Heart left ventricle (tissue), 7 donors: ENCODE results near the genes CAMSAP3 and TRAPPC5.

GRCh38 chr19:6414793-6416169, 9.3 kb downstream of the KHSRP start:
- PRO-cap, 6 experiments: no peak in any of the 6 experiments
- RAMPAGE, long total RNA, 2 experiments: no peak in any of the 2 experiments
- RRBS: 87% methylated on average over 16 of the region's 79 CpGs

- PRO-cap, 6 experiments: peak in 1 of 6 experiments; most common plus-strand start chr19:6476855 (in 1)
- RAMPAGE, long total RNA, 2 experiments: no peak in any of the 2 experiments
- RRBS: 10% methylated on average over 7 of the region's 58 CpGs
Measured at GRCh38 chr19:6475960-6477140, 5.2 kb downstream of the DENND1C start.

- PRO-cap, 6 experiments: no peak in any of the 6 experiments
- RAMPAGE, long total RNA, 2 experiments: no peak in any of the 2 experiments
- RRBS: no CpG with 5 or more reads among the region's 10 CpGs
Measured at GRCh38 chr19:6489323-6489764, 7.8 kb upstream of the DENND1C start.

- PRO-cap, 6 experiments: no peak in any of the 6 experiments
- RAMPAGE, long total RNA, 2 experiments: no peak in any of the 2 experiments
- RRBS: no CpG with 5 or more reads among the region's 15 CpGs
Measured at GRCh38 chr19:6527976-6528707, 2.7 kb upstream of the TNFSF9 start.

- PRO-cap, 6 experiments: no peak in any of the 6 experiments
- RAMPAGE, long total RNA, 2 experiments: no peak in any of the 2 experiments
- RRBS: no CpG with 5 or more reads among the region's 27 CpGs
Measured at GRCh38 chr19:6706793-6707337, 13.6 kb downstream of the C3 start.

- PRO-cap, 6 experiments: no peak in any of the 6 experiments
- RAMPAGE, long total RNA, 2 experiments: no peak in any of the 2 experiments
- RRBS: 33% methylated on average over 5 of the region's 22 CpGs
Measured at GRCh38 chr19:6713765-6714625, 6.5 kb downstream of the C3 start.

DNA sequence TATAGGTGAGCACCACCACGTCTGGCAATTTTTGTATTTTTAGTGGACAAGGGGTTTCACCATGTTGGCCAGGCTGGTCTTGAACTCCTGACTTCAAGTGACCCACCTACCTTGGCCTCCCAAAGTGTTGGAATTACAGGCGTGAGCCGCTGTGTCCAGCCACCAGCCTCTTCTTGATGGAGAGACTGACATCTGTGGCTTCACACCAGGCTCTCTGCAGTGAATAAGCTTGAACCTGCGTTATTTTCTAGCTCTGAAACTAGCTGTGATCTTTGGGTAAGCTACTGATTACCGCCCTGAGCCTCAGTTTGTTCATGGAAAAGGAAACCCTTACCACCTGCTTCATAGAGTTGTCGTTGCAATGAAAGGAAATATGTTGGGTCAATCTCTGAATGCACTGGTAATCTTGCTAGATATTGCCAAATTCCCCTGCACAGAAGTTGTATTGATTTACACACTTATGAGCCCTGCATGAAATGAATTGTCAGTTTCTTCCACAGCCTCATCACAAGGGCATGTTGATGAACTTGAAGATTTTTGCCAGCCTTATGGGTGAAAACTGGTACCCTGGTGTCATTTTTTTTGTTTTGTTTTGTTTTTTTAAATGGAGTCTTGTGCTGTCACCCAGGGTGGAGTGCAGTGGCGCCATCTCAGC, 1.9 kb upstream of the C3 start:
- PRO-cap, 6 experiments: no peak in any of the 6 experiments
- RAMPAGE, long total RNA, 2 experiments: no peak in any of the 2 experiments
- RRBS: no CpG with 5 or more reads among the region's 7 CpGs

DNA sequence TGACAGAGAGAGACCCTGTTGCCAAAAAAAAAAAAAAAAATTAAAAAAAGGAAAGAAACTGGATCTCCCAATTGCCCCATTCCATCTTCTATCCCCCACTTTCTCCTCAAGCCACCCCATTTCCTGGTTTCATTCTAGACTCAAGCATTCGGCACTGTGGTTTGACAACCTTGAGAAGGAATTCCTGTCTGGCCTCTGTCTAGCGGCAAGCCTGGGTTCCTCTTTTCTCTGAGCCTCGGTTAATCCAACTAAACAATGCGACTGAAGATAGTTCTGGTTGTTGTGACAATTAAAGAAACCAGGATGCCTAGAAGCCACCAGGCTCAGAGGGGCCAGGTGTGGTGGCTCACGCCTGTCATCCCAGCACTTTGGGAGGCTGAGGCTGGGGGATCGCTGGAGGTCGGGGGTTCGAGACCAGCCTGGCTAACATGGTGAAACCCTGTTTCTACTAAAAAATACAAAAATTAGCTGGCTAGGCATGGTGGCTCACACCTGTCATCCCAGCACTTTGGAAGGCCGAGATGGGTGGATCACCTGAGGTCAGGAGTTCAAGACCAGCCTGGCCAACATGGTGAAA, 3.4 kb upstream of the C3 start:
- PRO-cap, 6 experiments: no peak in any of the 6 experiments
- RAMPAGE, long total RNA, 2 experiments: no peak in any of the 2 experiments
- RRBS: no CpG with 5 or more reads among the region's 9 CpGs

DNA sequence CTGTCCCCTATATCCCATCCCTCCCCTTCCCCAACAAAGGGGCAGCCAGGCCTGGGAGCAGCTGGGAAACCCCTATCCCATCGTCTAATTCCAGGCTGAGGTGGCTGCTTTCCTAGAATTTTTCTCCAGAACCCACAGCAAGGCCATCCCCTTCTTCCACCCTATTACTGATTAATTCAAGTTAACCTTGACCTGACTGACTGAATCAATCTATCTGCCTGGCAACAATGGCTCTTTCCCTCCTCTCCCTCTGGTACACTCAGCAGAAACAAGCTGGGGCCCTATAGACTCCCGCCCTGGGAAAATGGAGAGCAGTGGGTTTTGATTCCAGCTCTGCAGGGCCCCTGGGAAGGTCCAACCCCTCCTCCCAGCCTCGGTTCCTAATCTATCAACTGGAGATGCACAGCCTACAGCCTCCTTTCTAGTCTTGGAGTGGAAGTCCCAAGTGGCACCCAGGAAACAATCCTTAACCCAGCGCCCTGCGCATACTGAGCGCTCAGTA, 5.0 kb upstream of the C3 start:
- PRO-cap, 6 experiments: no peak in any of the 6 experiments
- RAMPAGE, long total RNA, 2 experiments: no peak in any of the 2 experiments
- RRBS: no CpG with 5 or more reads among the region's 6 CpGs

DNA sequence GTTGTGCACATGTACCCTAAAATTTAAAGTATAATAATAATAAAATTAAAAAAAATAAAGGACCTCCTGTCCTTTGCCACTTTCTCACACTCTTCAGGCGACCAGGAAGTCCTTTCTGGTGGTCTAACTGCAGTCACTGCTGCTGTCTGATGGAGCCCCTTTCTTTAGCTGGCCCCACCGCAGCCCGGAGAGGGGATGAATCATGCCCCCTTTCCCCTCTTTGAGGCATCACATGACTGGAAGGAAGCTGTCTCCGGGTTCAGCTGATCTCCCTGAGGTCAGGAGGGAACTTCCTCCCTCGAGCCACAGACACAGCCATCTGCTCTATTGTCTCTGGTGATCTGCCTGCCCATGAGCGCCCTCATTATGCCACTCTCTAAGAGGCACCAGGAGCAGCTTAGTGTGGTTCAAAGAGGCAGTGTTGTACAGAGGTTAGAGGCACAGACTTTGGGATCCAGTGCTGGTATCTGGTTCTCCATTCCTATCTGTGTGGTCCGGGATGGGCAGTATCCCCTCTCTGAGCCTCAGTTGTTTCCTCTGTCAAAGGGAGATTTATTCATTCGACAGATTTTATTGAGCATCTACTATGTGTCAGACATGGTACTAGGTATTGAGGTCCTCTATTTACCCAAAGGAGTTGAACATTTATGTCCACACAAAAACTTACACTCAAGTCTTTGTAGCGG, 29.9 kb downstream of the VAV1 start:
- PRO-cap, 6 experiments: peak in 4 of 6 experiments; most common plus-strand start position 327 of the sequence (in 2); most common minus-strand start position 186 of the sequence (in 2)
- RAMPAGE, long total RNA, 2 experiments: no peak in any of the 2 experiments
- RRBS: 12% methylated on average over 2 of the region's 9 CpGs

GRCh38 chr19:7142762-7143411, 73.4 kb downstream of the ZNF557 start:
- PRO-cap, 6 experiments: no peak in any of the 6 experiments
- RAMPAGE, long total RNA, 2 experiments: no peak in any of the 2 experiments
- RRBS: 91% methylated on average over 1 of the region's 28 CpGs

DNA sequence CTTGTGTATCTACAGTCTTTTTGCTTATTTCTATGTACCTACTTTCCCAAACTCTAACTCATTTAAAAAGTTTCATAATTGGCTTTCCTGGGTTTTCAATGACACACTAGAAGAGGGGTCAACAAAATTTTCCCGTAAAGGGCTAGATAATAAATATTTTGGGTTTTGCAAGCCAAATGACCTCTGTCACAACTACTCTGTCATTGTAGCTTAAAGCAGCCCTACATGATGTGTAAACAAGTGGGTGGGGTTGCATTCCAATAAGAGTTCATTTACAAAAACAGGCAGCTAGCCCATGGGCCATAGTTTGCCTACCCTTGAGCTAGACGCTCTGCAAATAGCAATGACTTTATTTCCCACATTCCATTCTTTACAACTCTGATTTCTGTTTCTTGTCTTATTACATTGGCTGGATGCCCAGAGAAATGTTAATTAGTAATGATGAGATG, 75.9 kb downstream of the ZNF557 start:
- PRO-cap, 6 experiments: no peak in any of the 6 experiments
- RAMPAGE, long total RNA, 2 experiments: no peak in any of the 2 experiments
- RRBS: no CpG with 5 or more reads among the region's 2 CpGs

DNA sequence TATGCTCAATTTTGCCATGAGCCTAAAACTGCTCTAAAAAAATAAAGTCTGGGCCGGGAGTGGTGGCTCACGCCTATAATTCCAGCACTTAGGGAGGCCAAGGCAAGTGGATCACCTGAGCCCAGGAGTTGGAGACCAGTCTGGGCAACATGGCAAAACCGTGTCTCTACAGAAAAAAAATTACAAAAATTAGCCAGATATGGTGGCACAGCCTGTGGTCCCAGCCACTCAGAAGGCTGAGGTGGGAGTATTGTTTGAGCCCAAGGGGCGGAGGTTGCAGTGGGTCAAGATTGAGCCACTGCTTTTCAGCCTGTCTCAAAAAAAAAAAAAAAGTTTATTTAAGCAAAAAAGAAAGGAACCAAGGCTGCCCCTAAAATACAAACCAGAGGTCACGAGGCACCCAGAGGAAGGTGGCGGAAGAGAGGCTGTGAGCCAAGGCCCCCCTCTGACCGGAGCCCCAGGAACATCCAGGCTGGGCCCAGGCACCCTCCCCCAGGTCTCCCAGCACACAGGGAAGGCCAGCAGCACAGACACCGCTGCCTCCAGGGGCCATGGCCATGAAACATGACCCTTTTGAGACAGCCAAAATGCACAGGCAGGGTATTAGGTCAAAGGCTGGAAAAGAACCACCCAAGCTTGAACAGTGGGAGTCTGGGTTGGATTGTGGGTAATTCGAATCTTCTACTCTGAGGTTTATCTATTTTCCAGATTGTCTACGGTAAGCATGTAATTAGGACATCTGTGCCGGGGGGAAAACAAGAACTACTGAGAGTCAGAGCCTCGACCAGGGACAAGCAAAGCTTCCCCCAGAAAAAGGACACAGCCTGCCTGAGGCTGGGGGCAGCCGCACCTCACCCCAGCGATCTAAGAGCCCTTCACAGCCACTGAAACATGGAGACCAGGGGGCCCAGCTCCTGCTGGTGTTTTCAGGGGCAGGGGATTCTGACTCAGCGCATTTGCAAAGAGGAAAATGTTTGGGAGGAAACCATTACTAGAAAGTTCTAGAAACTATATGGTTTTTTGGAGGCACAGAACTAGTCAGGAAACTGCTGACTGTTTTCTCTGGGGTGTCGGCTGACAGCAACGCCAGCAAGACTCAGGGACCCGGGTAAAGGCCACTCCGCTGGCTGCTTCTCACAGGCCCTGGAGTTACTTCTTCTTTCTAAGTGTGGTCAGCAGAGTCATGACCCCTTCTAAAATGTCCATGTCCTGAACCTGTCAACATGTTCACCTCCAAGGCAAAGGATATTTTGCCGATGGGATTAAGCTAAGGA, 8.5 kb downstream of the PEX11G start:
- PRO-cap, 6 experiments: no peak in any of the 6 experiments
- RAMPAGE, long total RNA, 2 experiments: no peak in any of the 2 experiments
- RRBS: no CpG with 5 or more reads among the region's 20 CpGs

GRCh38 chr19:7505124-7506355, 8.2 kb downstream of the TEX45 start:
- PRO-cap, 6 experiments: no peak in any of the 6 experiments
- RAMPAGE, long total RNA, 2 experiments: no peak in any of the 2 experiments
- RRBS: 2% methylated on average over 9 of the region's 52 CpGs

GRCh38 chr19:7519054-7519793, 3.2 kb upstream of the MCOLN1 start:
- PRO-cap, 6 experiments: no peak in any of the 6 experiments
- RAMPAGE, long total RNA, 2 experiments: no peak in any of the 2 experiments
- RRBS: 94% methylated on average over 10 of the region's 49 CpGs

DNA sequence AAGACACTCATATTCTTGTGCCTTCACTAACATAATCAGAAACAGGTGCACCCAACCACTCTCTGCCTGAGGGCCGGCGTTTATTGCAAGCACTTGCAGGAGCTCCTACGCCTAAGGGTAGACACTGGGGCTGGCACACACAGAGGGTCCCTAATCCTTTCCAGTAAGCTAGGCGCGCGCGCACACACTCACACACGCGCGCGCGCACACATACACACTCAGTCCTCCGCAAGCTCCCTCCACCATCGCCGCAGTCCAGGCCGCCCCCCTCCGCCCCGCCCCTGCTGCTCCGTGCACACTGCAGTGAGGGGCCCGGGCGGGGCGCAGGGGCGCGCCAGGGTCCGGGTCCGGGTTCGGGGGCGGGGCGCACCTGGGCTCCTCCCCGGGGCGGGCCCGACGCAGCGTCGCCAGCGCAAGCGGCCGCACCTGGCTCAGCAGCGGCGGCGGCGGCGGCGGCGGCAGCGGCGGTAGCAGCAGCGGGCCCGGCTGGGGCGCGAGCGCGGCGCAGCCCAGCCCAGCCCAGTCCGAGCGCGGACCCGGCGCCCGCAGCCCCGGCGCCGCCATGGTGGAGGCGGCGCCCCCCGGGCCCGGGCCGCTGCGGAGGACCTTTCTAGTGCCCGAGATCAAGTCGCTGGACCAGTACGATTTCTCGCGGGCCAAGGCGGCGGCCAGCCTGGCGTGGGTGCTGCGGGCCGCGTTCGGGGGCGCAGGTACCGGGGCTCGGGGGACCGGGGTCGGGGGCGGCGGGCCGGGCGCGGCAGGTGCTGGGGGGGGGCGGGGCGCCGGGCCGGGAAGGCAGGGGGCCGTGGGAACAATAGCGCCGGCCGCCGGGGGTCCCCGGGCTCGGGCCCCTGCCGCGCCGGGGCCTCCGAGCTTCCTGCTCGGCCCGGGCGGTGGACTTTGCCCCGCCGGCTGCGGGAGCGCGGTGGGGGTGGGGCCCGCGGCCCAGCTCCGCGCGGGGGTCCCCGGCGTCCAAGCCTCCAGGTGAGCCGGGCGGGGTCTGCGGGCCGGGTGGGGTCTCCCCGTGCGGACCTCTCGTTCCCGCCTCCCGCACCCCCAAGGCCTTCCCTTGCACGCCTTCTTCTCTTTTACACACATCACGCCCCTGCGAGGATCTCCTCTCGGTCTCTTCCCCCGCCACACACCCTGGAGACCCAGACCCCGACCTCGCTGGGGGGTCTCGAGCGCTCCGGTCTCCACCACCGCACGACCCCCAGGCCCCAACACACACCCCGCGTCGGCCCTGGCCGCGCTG, at the start of gene CAMSAP3:
TSS of gene CAMSAP3 (plus strand) at position 423 of the 1,255 bp plus-strand sequence.
- PRO-cap, 6 experiments: peak in 5 of 6 experiments; most common plus-strand start position 434 of the sequence (in 3)
- RAMPAGE, long total RNA, 2 experiments: no peak in any of the 2 experiments
- RRBS: 2% methylated on average over 40 of the region's 147 CpGs

GRCh38 chr19:7605062-7605817, 9.6 kb downstream of the CAMSAP3 start:
- PRO-cap, 6 experiments: no peak in any of the 6 experiments
- RAMPAGE, long total RNA, 2 experiments: no peak in any of the 2 experiments
- RRBS: 62% methylated on average over 6 of the region's 26 CpGs

DNA sequence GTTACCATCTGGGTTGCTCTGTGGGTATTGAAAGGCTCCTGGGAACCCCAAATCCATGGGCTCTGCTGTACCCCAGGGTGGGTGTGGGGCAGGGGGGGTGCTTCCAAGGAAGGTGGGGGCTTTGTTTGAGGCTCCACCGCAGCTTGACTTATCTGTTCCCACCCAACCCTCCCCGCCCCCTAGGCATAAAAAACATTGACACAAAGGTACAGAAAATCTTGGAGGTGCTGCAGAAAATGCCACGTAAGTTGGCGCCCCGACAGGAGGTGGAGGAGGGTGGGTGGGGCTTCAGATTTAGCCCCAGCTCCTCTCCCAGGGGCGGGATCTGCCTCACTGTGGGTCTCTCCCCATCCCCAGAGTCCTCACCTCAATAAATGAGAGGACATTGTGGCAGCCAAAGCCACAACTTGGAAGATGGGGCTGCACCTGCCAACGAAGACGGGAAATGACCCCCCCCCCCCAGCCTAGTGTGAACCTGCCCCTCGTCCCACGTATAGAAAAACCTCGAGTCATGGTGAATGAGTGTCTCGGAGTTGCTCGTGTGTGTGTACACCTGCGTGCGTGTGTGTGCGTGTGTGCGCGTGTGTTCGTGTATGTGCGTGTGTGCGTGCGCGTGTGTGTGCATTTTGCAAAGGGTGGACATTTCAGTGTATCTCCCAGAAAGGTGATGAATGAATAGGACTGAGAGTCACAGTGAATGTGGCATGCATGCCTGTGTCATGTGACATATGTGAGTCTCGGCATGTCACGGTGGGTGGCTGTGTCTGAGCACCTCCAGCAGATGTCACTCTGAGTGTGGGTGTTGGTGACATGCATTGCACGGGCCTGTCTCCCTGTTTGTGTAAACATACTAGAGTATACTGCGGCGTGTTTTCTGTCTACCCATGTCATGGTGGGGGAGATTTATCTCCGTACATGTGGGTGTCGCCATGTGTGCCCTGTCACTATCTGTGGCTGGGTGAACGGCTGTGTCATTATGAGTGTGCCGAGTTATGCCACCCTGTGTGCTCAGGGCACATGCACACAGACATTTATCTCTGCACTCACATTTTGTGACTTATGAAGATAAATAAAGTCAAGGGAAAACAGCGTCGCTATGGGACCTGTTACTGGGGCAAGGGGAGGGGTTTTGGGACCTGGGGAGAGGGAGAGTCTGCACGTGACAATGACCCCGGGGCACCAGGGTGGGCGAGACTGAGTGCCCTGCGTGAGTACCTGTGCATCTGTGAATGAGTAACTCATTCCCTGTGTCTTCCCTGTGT, 1.5 kb upstream of the TRAPPC5 start:
- PRO-cap, 6 experiments: no peak in any of the 6 experiments
- RAMPAGE, long total RNA, 2 experiments: no peak in any of the 2 experiments
- RRBS: no CpG with 5 or more reads among the region's 38 CpGs

GRCh38 chr19:7680552-7681330, at the start of gene TRAPPC5:
TSS of gene TRAPPC5 (plus strand) at chr19:7680833.
- PRO-cap, 6 experiments: peak in 6 of 6 experiments; most common plus-strand start chr19:7680861 (in 6); most common minus-strand start chr19:7680708 (in 4)
- RAMPAGE, long total RNA, 2 experiments: start-site peak on the plus strand in 1 of 2 experiments, at chr19:7680853-7680862 at its widest, 8 reads per replicate
- RRBS: under 1% methylated on average over 8 of the region's 79 CpGs

DNA sequence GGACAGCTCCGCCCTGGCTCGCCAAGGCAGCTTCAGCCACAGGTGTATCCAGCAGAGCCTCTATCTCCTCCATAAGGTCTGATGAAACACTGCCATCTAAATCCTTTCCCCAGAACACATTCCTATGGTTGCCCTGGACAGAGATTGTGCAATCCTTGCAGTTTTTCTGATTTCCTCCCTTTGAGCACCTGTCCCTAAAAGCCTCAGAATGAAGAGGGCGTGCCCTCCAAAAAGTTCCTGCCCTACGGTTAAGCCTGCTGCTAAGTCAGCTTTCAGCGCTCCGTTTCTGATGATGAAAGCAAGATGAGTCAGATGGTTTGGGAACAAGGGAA, 21.0 kb downstream of the CLEC4M start:
- PRO-cap, 6 experiments: peak in 1 of 6 experiments; most common minus-strand start position 168 of the sequence (in 1)
- RAMPAGE, long total RNA, 2 experiments: no peak in any of the 2 experiments
- RRBS: no CpG with 5 or more reads among the region's 6 CpGs